GM23338 (cell line): ENCODE data around the gene NFASC.

- PRO-cap = no peak
- RAMPAGE, long total RNA = no peak
These were observed 29.3 kb downstream of the SOX13 start for GRCh38 chr1:204102026-204102707.

GRCh38 chr1:204125625-204126222 is 26.1 kb downstream of the ETNK2 start:
- PRO-cap = no peak
- RAMPAGE, long total RNA = no peak

GRCh38 chr1:204130067-204130757 is 21.6 kb downstream of the ETNK2 start:
- PRO-cap = no peak
- RAMPAGE, long total RNA = no peak

GRCh38 chr1:204152438-204153004 is 677 bp upstream of the ETNK2 start:
- PRO-cap = no peak
- RAMPAGE, long total RNA = no peak

DNA sequence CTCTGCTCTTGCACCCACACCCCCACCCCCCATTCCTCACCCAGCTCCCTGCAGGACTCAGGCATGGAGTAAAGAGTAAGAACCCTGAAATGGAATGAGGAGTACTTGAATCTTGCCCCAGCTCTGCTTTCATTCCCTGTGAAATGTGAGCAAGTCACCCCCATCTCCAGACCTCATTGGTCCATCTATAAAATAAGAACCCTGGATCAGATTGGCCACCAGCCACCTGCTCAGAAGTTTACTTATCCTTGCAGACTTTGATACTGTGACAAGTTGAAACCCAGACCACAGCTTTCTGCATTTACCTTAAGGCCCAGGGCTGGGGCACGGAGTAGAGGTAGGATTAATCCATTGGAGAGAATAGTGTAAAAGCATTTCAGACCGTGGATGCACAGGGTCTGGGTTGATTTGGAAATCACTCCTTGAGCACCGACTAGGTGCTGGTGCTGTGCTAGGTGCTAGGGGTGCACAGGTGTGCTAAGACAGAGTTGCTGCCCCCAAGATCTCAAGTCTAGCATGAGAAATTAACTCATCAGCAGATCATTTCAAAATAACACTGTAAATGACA is 2.1 kb downstream of the KISS1 start:
- PRO-cap = no peak
- RAMPAGE, long total RNA = no peak

DNA sequence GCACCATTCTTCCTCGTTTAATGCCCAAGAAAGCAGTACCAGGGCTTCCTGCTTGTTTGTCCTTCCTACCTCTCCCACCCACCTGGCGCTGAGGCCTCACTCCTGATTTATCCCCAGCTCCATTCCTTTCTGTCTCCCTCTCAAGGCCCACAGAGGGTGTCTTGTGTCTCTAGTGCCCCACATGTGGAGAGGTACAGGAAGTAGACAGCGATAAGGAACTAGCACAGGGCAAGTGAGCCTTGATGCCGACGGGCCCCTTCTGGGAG is 32.6 kb downstream of the PLEKHA6 start:
- PRO-cap = no peak
- RAMPAGE, long total RNA = no peak

GRCh38 chr1:204362966-204364216 is 3.7 kb upstream of the PLEKHA6 start:
- PRO-cap = no peak
- RAMPAGE, long total RNA = no peak

DNA sequence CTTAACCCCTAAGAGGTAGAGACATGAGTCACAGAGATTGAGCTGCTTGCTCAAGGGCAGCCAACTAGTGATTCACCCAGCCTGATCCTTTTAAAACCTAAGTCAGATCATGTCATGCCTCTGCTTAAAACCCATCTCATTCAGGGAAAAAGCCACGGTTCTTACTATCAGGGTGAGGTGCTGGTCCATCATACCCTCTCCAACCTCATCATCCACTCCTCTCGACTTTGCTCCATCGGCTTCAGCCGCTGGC is 14.4 kb upstream of the PPP1R15B start:
- PRO-cap = no peak
- RAMPAGE, long total RNA = no peak

DNA sequence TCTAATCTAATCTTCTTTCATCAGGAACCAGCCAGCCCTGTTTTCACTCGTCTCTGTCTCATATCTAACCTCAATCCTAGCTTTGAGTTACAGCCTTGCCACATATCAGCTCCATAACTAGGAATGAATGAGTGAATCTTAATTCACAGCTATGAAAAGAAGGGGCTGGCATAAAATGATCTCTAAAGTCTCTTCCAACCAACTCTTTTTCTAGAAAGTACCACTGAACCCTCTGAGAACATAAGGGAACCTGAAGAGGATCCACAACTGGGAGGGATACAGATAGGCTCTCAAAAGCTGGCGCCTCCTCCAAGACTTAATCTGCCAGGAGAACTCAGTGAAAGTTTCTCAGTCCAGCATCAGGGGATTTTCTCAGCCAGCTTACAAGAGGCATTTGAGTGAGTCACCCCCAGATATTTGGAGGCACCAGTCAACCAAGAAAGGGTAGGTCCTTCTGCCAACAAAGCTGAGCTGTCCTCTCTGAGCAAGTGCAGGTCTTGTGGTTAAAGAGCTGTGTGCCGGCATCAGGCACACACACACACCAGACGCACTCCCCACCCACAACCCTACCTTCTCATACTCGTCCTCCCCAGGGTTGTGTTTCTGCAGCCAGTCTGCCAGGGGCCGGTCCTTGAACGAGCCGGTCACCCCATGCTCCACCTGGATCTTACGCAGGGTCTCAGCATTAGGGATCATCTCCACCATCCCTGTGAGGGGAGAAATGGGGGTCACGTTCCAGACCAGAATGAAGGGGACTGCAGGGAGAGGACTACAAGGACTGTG is 26.9 kb upstream of the PPP1R15B start:
- PRO-cap = no peak
- RAMPAGE, long total RNA = no peak

DNA sequence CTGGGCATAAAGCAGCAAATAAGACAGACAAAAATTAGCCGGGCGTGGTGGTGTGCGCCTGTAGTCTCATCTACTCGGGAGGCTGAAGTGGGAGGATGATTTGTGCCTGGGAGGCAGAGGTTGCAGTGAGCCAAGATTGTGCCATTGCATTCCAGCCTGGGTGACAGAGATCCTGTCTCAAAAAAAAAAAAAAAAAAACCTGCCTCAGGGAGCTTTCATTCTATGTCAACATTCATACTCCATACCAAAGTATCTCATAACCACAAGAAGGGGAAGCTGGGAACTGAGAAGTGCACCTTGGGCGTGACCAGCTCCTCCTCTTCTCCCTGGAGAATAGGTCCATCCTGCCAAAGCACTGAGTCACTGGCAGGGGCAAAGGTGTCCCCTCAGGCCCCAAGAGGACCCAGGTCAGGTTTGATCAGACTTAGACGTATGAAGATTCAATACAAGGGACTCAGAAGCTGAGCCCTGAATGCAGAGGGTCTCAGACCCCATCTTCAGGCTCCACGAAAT is 36.9 kb upstream of the PPP1R15B start:
- PRO-cap = no peak
- RAMPAGE, long total RNA = no peak

DNA sequence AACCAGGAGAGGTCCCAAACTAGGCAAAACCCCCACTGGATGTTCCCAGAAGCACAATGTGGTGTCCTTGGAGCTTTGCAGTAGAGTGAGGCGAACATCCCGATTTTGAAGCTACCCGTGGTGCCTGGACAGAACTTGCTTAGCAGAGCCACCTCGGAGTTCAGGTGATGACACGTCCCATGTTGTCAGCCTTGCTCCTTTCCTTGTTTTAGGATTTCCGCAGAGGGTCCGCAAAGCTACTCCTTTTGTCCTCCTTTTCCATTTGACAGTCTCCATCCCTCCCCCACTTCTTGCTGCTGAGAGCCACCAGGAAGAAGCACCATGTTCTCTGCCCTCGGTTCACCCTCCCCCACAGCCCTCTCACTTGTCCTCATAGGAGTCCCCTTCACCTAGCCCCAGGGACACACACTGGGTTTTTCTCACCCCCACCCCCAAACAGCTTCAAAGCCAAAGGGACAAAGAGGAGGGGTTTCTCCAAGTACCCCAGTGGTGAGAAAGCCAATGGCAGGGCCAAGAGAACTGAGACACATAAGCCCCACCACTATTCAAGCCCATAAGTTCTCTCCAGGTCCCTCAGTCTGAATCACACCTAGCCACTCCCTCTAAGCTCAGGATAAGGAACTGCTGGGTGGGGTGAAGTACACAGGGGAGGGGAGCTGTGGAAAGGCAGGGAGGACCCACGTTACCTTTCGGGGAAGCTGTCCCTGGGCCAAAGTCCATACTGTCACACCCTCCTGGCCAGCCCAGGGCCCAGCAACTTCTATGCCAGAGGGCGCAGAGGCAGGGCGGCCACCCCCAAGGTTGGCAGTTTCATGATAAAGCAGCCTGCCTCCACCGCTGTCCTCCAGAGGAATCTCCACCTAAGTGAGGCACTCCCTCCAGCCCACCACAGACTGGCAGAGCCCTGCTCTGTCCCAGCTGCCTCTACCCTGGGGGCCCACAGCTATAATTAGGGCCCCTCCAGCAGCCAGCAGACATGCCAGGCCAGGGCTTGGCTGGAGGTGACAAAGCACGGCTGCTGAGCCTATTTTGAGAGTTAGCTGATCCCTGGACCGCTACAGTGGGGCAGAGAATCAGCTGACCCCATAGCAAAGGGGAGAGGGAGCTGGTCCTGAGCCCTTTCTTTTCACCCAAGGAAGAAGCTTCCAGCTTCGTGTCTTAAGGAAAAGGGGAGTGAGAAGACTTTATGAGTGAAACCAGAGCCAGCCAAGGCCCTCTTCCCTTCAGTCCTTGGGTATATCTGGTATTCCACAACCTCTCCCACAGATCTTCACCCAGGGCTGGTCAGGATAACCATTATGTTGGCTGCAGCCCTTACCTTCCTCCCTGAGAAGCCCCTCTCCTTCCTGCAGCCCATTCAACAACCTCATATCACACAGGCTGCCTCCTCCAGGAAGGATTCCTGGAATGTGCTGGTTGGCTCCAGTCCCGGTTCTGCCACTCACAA is 39.1 kb upstream of the PPP1R15B start:
- PRO-cap = no peak
- RAMPAGE, long total RNA = no peak

- PRO-cap = no peak
- RAMPAGE, long total RNA = no peak
These were observed 1.3 kb downstream of the PIK3C2B start for GRCh38 chr1:204493461-204493579.

GRCh38 chr1:204518103-204518325 is 1.8 kb downstream of the MDM4 start:
- PRO-cap = no peak
- RAMPAGE, long total RNA = no peak

GRCh38 chr1:204828433-204829046 is at the start of gene NFASC:
Gene NFASC (plus strand): TSS chr1:204828652.
- PRO-cap = bidirectional peak, plus-strand start at chr1:204828705, minus-strand start at chr1:204828556
- RAMPAGE, long total RNA = no peak

- PRO-cap = no peak
- RAMPAGE, long total RNA = no peak
These were observed 13.4 kb downstream of the NFASC start for GRCh38 chr1:204841665-204842374.

DNA sequence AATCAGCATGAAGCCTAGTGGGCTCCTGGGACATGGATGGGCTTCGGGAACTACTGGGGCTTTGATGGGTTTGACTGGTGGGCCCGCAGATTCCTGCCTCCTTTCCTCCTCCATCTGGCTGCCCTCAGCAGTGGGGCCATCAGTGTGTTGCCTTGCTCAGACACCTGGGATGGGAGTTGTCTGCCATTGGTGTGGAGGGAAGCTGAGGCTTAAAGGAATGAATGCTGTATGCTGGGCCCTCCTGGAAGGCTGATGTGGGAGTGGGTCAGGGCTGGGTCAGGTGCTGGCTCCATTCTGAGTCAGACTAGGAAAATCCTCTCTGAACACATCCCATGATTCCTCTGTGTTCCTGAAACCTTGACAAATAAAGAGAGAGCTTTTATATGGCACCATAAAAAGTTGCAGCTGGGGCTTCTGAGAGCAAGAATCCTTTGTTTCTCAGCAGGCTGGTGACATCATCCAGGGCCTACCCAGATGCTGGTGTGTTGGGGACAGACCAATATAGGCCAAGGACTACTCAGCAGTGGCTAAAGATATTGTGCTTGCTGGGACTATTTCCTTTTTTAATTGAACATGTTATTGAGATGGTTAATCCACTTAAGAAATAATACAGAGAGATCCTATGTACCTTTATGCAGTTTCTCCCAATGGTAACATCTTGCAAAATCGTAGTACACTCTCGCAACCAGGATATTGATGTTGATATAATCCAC is 14.4 kb downstream of the NFASC start:
- PRO-cap = no peak
- RAMPAGE, long total RNA = no peak

DNA sequence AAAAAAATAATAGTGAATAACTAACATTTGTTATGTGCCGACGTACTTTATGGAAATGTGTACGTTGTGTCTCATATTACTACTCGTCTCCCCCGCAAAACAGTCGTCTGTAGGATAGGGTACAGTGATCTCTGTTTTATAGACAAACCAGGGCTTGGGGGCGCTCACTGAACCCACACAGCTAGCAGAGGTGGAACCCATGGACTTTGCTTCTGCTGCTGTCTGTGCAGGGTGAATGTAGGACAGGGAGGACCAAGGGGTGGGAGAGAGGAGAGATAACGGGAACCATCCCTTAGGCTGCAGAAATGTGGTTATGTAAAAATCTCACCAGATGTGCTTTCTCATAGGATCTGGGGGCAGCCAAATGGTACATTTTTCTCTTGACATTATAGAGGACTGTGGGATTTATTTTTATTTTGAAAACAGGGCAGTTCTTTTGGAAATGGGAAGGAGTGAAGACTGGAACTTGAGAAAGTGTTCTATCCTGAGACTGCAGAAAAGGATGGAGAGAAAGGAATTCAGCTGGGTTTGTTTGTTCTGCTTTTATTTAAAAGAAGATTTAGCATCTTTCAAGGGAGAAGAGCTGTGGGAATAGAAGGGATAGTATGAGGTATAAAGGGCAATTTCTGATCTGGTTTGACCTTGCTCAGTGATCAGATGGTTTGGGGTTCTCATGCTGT is 50.9 kb downstream of the NFASC start:
- PRO-cap = no peak
- RAMPAGE, long total RNA = no peak

GRCh38 chr1:204990534-204991097 is 52.4 kb upstream of the CNTN2 start:
- PRO-cap = no peak
- RAMPAGE, long total RNA = no peak

DNA sequence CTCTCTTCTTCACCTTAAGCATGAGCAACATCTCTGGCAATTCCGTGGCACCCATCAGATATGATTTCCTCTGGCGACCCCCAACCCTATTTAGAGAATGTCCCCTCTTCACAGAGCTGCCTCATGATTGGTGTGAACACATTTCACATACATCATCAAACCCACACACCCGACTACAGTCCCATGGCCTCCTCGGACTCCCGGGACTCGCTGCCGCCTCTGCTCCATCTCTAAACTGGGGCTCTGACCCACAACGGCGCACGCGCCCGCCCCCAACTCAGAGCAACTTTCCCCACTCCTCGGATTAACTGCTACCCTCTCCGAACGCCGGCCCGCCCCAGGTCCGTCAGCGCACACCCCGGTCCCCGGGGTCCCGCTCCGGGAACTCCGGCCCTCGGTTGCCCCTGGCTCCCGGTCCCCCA is 848 bp downstream of the DSTYK start:
- PRO-cap = bidirectional peak, plus-strand start at position 302 of the sequence, minus-strand start at position 237 of the sequence
- RAMPAGE, long total RNA = no peak

- PRO-cap = no peak
- RAMPAGE, long total RNA = no peak
These were observed 28.3 kb downstream of the TMCC2 start for GRCh38 chr1:205256100-205256463.